Mesenchymal stem cell of adipose (primary cell): Measurements from ENCODE around the genes REM2 and RNF212B.

DNA sequence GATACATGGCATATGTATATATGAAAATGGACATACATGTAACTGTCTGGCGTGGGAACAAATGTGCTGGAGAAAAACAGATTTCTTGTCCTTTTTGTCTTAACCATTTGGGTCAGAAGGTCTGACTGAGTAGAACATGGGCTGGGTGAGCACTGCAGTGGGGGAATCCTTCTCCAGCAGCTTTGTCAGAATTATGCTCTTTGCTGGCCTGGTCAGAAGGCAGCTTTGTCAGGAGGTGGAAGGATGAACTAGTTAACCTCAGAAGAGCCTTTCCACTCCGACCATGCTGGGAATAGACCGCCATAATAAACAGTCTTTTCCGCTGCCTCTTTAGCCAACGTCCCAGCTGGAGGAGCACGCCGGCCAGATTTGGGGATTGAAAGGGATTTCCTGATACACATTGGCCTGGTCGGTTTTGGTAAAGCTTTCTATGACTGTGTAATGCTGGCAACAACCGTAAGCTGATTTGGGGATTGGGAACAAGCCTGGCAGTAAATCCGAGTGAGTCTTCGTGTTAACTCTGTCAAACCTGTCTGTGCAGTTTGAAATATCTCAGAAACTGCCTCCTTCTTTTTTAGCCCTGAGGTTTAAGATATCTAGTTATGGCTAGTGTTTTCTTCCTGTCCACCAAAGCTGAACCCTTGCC lies 87.1 kb downstream of the DAD1 start:
- CAGE, long polyA plus RNA, result no peak

DNA sequence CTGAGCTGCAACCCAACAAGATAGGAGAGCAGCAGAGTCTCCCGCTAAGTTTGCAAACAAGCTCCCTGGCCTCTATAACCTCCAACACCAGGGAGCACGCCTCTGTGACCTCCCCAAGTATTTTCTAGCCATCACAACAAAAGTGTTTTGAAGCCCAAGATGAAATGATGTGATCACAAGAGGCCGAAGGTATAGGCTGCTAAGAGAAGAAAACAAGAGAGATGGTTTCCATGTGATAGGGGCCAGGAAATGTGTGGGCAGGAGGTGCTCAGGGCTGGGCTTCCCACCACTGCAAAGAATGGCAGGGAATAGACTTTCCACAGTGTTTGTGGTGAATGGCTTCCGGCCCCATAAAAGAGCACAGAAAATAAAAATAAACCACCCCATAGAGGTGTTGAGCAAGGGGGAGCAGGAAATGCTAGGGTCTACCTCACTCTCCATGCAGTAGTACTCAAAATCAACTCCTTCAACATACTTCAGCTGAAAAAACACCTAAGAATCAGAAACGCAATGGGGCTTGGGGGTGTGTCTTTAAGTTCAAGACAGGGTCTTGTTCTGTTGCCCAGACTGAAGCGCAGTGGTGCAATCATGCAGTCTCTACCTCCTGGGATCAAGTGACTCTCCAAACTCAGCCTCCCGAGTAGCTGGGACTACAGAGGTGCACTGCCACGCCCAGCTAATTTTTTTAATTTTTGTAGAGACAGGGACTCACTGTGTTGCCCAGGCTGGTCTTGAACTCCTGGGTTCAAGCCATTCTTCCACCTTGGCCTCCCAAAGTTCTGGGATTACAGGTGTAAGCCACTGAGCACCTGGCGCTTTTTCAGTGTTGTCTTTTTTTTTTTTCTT lies 27.2 kb downstream of the DAD1 start:
- CAGE, long polyA plus RNA, result no peak

DNA sequence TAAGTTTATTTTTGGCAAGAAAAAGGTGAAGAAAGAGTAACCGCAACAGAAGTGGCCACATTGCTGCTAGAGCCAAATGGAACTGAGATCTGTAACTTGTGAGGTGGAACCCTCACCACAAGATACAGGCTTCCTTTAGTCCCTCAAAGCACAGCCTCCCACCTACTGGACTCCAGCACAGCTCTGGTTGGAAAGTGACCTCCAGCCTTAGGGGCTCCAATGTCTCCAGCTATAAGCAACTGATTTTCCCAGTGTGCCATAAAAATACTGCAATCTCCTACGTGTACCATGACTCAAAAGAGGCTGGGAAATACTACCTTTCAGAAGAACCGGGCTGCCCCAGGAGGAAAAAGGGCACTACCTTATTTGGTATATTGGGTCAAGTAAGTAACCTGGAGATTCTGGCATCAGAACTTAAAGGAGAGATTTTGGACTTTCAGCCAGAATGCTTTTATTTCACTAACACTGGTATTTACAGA lies 23.3 kb downstream of the DAD1 start:
- CAGE, long polyA plus RNA, result no peak

DNA sequence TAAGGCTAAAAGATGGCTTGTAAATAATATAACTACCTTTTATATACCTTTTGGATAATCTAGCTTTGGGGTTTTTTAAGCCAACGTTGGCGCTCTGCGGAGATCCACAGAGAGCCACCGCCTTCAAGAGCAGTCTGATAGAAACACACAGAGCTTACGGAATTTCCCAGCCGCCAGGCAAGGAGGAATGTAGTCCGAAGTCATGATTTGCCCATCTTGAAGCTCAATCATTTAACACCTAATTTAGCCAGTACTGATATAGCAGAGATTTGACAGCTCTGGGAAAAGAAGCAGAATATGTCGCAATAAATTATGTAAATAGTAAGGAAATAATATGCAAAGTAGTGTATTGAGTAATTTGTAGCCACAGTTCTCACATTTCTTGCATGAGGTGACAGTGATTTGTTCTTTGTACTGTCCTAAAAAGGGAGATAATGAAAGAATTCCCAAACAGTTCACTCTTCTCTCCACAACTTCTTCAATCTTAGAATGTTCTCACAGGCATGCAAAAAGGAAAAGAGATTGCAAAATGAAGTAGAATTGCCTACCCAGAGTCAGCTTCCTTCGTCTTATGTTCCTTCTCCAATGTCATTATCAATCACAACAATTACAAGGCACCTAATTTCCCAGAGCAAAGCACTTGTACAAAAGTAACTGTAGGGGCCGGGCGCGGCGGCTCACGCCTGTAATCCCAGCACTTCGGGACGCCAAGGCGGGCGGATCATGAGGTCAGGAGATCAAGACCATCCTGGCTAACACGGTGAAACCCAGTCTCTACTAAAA lies 6.4 kb upstream of the MRPL52 start:
- CAGE, long polyA plus RNA, result no peak

- CAGE, long polyA plus RNA, result no peak
Measured at GRCh38 chr14:22847586-22848704, 11.6 kb downstream of the MMP14 start.

GRCh38 chr14:22853528-22853714 lies 17.0 kb downstream of the MMP14 start:
- CAGE, long polyA plus RNA, result no peak

DNA sequence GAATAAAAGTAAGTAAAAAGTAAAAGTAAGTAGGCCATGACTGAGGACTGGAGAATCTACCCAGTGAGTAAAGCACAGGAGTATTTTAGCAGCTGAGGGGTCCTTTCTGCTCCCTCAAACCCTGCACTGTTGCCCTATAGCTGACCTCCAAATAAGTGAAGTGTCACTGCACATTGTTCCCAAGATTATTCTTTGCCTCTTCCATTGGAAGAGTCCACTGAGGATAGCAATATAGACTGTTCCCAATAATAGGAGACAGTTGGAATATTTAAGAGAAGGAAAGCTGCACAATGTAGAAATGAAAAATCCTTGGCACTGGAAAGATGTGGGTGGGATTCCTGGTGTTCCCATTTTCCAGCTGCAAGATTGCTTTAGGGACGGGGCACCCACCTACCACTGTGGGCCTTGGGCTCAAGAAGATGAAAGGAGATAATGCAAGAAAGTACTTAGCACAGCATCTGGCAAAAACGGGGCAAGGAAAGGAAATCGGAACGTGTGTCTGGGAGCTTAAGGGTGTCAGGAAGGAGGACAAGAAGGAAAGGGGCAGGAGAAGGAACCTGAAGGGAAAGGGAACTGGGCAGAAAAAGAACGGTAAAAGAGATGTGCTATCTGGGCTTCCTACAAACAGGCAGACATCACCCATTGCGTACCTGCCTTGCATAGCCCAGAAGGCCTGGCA lies 1.2 kb upstream of the REM2 start:
- CAGE, long polyA plus RNA, result no peak

DNA sequence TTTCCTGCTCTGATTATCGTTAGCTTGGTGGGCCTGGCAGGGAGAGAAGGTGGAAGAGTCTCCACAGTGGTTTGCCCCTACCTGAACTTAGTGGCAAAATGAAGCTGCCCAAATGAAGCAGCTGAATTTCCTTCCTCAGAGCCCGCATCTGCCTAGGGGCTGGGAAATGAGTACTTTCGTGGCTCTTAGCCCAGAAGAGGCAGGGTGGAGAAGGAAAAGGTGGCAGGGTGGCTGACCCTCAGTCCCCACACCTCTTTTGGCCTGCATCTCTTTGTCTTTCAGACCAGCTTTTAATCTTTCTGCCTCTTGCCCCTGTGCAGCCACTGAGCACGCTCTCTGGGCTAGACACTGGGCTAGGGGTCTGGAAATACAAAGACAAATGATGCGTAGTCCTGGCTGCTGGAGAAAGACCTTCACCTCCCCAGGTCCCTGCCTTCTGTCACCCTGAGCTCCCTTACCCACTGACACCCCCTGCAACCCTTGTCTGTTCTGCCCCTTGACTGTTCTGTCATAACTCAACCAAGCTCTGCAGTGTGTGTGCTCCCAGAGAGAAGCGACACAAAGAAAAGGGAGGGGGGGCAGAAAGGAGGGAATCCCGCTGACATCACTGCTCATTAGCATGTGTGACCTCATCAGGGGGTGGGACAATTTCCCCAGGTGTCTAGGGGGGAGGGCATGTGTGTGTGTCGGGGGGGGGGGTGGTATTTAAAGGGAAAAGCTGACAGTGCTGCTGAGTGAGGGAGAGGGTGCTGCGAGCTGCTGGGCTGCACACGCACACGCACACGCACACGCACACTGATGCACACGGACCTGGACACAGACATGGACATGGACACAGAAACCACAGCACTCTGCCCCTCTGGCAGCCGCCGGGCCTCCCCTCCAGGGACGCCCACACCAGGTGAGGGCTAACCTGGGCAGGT lies at the start of gene REM2:
REM2 (plus strand) TSS at position 733 of the 923 bp plus-strand sequence.
- CAGE, long polyA plus RNA, result no peak

GRCh38 chr14:22977568-22978657 lies 4.4 kb downstream of the AJUBA start:
- CAGE, long polyA plus RNA, result no peak

- CAGE, long polyA plus RNA, result no peak
Measured at GRCh38 chr14:22998139-22998906, 11.6 kb downstream of the C14orf93 start.

DNA sequence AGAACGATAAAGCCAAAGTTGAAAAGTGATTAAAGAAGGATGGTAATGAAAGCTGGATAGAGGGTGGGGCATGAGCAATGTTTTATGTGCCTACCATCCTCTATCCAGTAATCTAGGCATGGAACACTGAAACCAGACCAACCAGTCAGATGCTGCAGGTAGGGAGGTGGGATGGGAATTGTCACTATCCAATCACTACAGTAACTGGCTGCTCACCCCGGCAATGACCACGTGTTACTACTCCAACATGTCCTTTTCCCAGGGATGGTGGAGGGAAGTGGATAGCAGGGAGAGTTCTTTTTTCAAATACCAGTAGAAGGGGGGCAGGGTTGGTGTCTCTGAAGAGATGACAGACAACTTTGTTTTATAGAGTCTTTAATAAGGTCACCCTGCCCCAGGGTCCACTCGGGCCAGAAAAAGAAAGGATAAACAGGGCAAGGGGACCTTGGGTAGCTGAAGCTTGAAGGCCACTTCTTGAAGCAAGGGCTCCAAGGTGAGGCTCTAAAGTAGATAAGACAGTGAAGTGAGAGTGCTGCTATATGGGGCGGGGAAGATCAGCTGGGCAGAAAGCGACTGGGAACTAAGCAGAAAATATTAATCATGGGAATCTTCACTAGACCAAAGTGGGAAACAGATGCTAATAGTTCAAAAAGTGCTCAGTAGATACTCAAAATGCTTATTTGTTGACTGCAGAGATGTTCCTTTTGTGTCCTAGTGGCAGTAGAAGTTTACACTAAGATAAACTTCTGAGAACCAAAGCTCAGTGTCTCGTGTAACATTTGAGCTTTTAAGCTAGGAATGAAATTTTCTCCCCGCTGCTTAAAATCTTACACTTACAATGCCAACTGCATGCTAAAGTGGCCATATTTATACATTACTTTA lies 14.8 kb upstream of the CDH24 start:
- CAGE, long polyA plus RNA, result no peak

- CAGE, long polyA plus RNA, result no peak
Measured at GRCh38 chr14:23089763-23090253, 5.1 kb downstream of the ACIN1 start.

GRCh38 chr14:23118815-23119119 lies 288 bp downstream of the CEBPE start:
- CAGE, long polyA plus RNA, result no peak

- CAGE, long polyA plus RNA, result no peak
Measured at GRCh38 chr14:23237546-23238273, at the start of gene RNF212B. Gene RNF212B, plus strand, starts transcription at chr14:23237936.

DNA sequence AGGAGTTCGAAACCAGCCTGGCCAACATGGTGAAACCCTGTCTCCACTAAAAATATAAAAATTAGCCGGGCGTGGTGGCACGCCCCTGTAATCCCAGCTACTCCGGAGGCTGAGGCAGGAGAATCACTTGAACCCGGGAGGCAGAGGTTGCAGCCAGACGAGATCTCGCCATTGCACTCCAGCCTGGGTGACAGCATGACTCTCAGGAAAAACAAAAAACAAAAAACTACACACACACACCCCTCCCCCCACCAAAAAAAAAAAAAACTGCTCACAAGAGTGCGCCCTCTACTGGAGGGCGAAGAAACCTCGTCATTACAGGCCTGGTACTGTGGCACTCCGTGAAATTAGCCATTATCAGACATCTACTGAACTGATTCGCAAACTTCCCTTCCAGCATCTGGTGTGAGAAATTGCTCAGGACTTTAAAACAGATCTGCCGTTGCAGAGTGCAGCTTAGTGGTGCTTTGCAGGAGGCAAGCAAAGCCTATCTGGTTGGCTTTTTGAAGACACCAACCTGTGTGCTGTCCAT lies 7.7 kb downstream of the PPP1R3E start:
- CAGE, long polyA plus RNA, result no peak

GRCh38 chr14:23310618-23311432 lies 4.2 kb downstream of the BCL2L2 start:
- CAGE, long polyA plus RNA, result no peak

DNA sequence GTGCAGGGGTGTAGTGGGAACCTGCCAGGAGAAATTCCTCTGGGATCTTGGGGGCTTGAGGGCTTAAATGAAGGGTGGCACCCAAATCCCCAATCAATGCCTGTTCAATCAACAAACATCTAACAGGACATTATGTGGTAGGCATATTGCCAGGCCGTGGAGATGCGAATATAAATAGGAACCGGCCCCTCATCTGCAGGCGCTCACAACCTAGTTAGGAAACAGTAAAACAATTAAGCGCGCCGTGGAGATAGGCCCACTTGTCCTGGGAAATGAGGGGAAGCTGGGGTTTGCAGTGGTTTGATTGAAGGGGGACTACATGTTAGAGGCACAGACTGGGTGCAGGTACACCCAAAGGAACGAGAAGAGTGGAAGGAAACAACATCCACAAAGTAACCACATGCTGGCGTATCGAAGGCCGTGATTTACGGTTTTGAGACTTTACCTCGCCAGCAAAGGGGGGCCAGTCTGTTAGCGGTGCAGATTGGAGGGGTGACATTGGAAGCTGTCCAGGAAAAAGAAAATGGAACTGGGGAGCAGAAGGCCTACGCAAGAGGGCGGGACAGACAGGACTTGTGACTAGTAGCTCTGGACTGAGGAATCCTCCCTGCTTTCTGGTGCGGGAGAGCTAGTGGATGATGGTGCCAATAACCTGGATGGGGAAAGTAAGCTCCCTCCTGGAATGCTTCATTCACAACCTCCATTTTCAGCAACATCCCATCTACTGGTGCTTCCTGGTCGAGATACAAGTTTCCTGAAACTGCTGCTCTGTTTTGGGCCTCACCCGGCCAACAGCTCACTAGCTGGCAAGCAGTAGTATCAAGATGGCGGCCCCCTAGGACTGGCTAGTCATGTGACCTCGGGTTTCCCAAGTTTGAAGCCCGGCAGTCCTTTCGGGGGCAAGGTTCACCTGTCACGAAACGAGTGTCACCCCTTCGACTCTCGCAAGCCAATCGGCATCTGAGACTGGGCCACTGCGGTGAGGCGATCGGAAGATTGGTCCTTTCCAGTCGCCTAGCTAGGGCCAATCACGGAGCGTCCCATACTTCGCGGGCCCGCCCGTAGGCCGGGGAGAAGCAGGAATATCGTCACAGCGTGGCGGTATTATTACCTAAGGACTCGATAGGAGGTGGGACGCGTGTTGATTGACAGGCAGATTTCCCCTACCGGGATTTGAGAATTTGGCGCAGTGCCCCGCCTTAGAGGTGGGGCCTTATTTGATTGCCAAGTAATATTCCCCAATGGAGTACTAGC lies 708 bp upstream of the PABPN1 start:
- CAGE, long polyA plus RNA, result no peak

DNA sequence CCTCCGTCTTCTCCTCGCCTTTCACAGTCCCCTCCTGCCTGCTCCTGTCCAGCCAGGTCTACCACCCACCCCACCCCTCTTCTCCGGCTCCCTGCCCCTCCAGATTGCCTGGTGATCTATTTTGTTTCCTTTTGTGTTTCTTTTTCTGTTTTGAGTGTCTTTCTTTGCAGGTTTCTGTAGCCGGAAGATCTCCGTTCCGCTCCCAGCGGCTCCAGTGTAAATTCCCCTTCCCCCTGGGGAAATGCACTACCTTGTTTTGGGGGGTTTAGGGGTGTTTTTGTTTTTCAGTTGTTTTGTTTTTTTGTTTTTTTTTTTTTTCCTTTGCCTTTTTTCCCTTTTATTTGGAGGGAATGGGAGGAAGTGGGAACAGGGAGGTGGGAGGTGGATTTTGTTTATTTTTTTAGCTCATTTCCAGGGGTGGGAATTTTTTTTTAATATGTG lies 4.5 kb downstream of the PABPN1 start:
- CAGE, long polyA plus RNA, result no peak

DNA sequence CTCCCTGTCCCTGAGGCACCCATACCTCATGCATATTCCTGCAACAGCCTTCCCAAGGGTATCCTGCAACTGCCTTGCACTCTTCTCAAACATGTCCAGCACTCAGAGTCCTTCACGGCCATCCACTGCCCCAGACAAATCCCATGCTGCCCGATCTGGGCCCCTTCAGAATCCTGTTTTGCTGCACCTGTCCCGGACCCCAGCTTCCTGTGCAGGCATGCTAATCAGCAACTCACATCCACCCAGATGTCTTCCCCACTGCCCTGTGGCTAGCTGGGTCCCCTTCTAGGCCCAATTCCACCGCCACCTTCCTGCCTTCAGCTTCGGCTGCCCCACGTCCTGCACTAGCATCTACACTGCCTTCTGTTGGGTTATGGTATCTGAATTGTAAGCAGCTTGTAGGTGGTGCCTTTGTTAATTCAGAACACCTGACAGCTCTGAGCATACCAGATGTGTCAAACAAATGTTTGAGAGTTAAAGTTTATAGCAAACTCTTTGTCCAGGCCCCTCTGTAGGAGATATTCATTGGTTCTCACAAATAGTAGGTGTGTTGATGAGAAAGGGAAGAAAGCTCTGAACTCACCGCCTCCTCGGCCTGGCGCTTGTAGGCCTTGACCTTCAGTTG lies 5.9 kb downstream of the CMTM5 start:
- CAGE, long polyA plus RNA, result no peak

DNA sequence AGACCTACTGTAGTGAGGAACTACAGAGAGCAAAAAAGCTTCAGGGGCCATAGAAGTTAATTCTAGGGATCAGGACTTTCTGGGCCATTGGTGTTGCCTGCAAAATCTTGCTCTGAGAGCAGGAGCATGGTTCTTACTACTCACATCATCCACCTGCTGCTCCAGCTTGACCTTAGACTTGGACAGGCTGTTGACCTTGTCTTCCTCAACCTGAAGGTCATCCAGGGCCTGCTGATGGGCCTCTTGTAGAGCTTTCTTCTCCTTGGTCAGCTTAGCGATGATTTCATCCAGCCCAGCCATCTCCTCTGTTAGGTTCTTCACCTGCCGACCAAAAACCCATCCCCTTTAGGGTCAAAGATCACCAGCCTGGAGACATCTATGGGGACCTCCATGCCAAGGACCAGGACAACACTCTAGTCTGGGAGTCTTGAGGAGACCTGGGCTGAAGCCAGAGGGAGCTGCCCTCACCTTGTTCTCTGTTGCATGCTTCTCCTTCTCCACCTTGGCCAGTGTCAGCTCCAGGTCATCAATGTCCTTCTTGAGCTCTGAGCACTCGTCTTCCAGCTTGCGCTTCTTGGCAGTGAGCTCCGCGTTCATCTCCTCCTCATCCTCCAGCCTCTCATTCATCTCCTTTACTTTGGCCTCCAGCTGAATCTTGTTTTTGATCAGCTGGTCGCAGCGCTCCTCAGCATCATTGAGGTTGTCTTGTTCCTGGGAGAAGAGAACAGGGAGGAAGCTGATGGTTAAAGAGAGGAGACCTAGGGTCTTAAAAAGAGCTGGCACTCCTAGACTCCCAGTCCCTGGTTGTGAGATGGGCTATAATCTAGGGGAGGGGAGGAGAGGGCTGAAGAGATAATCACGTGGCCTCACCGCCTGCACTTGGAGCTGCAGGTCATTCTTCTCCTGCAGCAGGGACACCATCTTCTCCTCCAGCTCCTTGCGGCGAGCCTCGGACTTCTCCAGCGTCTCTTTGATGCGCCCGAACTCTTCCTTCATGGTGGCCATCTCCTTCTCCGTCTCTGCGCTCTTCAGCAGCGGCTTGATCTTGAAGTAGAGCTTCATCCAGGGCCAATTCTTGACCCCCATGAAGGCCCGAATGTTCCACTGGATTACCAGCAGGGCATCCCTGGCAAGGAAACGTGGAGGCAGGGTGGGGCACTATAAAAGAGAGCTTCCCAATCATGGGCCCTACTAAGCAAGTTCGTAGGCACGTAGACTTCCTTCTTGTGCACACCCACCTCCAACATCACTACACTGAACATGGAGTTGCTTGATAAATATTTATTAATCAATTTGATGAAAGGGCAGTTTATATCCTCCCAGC lies 14.4 kb downstream of the MYH6 start:
- CAGE, long polyA plus RNA, result no peak